Spinal cord (tissue), 3 donors: ENCODE measurements around a stretch of chr6.

- PRO-cap = no peak
- RAMPAGE, long total RNA = no peak
These were observed 165.8 kb upstream of the CDYL start for GRCh38 chr6:4610344-4610913.

- PRO-cap = no peak
- RAMPAGE, long total RNA = no peak
These were observed 1.7 kb downstream of the CDYL start for GRCh38 chr6:4777796-4778385.

GRCh38 chr6:4879872-4880330 lies 103.7 kb downstream of the CDYL start:
- PRO-cap = no peak
- RAMPAGE, long total RNA = no peak

DNA sequence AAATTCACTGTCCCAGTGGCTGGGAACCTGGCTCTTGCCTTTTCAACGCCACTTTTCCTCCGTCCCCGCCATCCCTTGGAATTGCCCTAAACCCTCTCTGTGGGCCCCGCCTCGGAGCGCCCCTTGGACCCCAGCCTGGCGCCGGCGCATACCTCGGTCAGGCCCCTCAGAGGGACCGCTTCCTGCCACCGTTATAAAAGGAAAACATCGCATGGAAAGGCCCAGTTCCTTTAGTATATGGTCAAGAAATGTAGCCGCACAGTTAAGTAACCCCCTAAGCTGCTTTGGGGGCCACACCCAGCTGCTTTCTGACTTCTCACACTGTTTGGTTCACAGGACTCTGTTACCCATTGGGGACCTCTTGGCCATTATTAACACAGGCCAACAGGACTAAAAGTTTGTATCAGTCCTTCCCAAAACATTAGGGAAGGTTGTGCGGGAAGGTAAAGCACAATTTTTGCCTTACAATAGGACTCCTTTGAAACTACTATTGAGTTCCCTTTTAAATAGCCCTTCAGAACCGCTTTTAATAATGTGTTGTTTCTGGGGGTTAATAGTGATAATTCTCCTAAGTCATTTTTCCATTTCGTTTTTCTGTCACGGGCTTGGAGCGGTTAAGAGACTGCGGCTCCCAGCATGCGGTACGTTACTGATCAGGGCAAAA lies 506 bp upstream of the RPP40 start:
- PRO-cap = no peak
- RAMPAGE, long total RNA = no peak

GRCh38 chr6:5261856-5262209 lies 520 bp downstream of the FARS2 start:
- PRO-cap = no peak
- RAMPAGE, long total RNA = no peak

DNA sequence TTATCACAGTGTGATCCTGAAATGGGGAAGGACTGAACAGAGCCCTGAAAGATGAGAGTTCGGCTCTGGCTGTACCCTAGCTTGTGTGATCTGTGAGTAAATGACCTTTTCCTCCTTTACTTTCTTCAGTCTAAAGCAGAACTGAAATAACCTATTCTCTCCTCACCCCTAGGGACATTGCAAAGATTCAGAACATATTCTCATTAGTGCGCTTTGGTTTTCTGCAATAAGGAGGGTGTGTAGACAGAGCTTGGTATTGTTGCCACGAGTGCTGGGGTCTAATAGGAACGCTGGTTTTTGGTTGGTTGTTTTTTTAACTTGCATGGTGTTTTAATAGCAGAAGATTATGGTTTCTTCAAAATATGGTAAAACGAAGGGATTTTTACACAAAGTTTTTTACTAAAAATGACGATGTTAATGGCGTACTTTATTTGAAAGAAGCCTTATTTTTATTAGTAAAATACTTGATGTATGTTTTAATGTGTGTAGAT lies 16.8 kb downstream of the FARS2 start:
- PRO-cap = no peak
- RAMPAGE, long total RNA = no peak

- PRO-cap = no peak
- RAMPAGE, long total RNA = no peak
These were observed 236.9 kb downstream of the FARS2 start for GRCh38 chr6:5498110-5498632.

DNA sequence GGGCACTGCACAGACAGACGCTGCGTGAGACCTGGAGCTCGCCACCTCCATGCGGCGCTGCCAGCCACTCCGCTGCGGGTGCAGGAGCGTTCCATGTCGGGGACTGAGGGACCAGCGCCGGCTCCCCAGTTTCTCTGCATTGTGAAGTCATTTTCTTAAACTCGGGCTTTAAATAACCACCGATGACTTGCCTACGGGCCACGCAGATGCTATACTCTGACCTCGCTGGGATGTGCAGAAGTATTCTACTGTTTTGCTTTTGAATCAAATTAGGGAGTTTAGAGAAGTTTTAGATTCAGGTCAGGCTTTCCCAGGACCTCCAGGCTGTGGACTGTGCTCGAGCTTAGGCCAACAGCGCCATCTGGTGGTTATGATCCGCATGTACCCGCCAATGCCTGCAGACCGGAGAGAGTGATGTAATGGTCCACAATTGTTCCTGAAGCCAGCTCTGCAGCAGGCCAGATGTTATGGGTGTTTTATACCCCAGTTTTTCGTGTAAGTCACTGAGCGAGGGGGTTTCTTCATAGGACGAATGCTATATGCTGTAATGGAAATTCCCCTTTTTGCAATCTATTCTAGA lies 41.6 kb upstream of the LY86 start:
- PRO-cap = no peak
- RAMPAGE, long total RNA = no peak

DNA sequence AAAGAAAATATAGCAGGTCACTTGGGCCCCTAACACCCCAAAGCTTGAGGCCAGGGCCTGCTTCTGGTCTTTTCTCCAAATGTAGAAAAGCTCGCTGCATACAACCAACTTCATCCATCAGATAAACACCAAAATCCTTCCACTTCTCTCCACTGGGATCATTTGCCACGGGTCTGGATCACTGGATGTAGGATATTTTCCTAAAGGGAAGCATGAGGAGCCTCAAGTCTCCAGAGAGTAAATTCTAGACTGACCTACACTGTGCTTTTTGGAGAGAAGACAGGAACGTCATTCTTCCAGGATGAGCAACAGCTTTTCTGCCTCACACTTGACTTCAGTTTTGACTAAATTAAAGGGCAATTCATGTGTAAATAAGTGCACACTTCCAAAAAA lies 12.1 kb downstream of the LY86 start:
- PRO-cap = no peak
- RAMPAGE, long total RNA = no peak

DNA sequence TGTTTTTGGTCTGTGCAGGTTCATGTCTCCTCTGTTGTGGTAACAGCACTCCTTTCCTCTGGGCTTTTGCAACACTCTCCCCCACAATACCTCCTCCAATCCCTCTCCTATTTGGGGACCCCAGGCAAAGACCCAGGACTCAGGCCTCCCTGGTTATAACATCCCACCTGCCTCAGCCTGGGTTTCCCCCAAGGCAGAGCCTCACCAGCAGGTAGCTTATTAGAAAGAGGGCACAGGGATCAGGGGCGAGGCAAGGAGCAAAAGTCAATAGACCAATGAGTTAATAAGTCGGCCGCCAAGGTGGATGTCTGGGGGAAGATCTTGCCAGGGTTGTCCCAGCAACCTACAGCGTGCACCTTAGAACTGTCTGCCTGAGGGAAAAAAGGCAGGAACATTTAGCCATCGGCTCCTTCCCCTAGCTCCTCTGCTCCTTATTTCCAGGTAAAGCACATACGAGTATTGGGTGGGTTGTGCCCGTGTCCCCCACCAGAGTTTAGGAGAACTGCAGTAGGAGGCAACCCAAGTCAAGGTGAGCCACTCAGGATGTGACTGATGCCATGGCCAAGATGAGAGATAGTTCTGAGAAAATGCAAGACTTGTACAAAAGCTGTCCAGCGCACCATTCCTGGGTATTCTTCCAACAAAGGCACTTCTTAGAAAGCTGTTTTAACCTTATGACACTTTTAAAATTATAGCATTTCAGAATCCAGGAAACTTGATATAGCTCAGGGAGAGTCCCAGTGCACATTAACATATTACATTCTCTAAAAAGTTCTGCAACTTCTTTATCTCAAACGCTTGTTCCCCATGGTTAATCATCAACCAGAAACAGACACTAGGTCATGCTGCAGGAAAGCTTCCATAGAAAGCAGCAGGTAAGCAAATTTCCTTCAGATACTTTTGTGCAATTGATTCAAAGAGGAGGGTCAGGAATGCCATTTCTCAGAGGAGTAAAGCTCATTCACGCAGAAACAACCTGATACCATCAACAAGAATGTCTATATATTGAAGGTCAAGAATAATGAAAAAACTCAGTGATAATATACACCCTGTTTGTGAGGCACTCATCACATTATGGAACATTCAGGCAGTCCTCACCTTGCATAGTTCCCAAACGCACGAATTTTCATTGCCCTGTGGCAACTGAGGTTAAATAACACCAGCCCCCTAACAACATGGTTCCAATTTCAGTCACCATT lies 95.2 kb downstream of the LY86 start:
- PRO-cap = no peak
- RAMPAGE, long total RNA = no peak

DNA sequence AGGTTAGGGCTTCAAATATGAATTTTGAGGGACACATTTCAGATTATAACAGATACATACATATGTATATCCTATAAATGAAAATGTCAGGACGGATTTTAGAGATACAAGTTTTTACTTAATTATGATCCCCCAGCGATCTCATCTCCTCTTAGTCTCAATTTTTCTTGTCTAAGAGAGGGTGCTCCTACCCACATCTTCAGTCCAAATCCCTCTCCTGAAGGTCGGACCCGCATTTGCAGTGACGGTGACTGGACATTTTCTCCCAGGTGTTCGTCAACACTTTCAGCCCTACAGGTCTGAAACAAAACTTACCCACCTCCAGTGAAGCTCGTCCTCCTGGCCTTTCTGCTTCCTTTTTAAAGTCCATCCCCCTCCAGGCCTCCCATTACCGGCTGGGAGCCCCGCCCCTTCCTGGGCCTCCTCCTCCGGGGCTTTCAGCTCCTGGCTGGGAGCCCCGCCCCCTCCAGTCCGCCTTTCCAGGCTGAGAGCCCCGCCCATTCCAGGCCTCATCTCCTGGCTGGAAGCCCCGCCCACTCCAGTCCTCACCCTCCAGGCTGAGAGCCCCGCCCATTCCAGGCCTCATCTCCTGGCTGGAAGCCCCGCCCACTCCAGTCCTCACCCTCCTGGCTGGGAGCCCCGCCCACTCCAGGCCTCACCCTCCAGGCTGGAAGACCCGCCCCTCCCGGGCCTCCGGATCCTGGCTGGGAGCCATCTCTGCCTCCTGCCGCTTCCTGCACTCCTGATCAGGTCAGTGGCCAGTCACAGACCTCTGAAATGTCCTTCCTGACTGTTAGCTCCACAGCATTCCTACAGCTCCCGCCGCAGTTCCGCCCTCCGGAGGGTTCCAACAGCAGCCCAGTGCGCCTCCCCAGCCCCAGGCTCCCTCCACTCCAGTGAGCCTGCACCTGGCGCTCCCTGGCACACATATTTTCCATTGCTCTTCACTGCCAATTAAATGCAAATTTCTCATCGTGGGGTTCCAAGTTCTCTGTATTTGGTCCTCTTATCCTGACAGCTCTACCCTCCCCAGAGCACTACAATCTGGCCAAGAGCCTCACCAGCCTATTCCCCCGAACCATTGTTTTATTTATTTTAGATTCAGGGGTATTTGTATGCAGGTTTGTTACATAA lies 98.4 kb downstream of the LY86 start:
- PRO-cap = no peak
- RAMPAGE, long total RNA = no peak

- PRO-cap = no peak
- RAMPAGE, long total RNA = no peak
These were observed 126.3 kb downstream of the LY86 start for GRCh38 chr6:6714646-6715367.

- PRO-cap = no peak
- RAMPAGE, long total RNA = no peak
These were observed 160.4 kb downstream of the LY86 start for GRCh38 chr6:6748962-6749368.

DNA sequence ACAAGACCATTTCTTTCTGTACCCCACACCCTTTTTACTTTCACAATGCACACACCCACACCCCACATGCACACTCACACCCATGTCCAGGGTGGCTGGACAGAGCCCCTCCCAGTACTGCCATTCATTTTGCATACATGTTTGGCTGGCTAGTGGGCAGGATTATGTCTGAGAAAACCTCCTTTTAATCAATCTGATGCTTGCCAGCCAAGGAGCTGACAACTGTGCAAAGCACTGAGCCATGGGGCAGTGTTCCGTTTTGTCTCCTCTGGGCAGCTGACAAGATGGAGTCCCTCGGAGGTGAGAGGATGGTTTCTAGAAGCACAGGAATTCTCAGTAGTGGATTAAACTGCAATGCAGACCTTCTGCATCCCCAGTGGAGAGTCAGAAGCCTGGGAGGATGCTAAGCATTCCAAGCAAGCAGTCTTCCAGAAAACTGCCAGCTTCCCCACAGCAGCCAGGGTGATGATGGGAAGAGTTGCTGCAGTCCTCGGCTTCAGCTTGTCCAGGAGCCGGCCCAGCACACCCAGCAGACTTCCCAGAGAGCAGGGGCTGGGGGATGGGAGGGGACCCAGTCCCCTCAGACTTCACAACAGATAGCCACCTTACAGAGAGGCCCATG lies 163.5 kb downstream of the LY86 start:
- PRO-cap = no peak
- RAMPAGE, long total RNA = no peak

- PRO-cap = no peak
- RAMPAGE, long total RNA = no peak
These were observed 220.5 kb downstream of the LY86 start for GRCh38 chr6:6808957-6809393.

GRCh38 chr6:6881657-6882354 lies 226.0 kb upstream of the RREB1 start:
- PRO-cap = no peak
- RAMPAGE, long total RNA = no peak

DNA sequence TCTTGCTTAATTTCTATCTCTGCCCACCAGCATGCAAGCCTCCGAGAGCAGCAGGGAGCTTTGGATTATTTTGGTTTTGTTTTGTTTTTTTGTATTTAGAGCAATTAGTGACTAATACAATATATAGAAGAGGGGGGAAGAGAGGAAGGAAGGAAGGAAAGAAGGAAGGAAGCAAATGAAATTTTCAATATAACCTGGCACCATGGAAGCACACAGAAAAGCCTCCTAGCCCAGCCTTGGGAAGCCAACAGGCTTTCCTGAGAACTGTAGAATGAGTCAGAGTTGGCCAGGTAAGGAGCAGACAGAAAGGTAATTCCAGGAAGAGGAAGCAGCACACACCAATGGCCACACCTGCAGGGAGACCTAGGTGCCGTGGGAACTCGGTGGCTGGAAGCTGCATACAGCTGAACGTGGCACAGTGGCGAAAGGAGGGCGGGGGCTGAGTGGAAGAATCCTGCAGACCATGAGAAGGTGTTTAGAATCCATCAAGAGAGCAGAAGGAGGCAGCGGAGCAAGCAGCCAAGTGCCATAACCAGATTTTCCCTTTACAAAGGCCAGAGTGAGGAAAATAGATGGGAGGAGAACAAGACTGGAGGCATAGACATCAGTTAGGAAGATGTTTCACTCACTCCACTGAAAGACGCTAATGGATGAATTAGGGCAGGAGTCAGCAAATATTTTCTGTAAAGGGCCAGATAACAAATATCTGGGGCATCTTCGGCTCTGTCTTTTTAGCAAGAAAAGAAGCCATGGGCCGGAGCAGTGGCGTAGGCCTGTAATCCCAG lies 224.7 kb upstream of the RREB1 start:
- PRO-cap = no peak
- RAMPAGE, long total RNA = no peak

- PRO-cap = no peak
- RAMPAGE, long total RNA = no peak
These were observed 99.2 kb upstream of the RREB1 start for GRCh38 chr6:7008426-7009036.

DNA sequence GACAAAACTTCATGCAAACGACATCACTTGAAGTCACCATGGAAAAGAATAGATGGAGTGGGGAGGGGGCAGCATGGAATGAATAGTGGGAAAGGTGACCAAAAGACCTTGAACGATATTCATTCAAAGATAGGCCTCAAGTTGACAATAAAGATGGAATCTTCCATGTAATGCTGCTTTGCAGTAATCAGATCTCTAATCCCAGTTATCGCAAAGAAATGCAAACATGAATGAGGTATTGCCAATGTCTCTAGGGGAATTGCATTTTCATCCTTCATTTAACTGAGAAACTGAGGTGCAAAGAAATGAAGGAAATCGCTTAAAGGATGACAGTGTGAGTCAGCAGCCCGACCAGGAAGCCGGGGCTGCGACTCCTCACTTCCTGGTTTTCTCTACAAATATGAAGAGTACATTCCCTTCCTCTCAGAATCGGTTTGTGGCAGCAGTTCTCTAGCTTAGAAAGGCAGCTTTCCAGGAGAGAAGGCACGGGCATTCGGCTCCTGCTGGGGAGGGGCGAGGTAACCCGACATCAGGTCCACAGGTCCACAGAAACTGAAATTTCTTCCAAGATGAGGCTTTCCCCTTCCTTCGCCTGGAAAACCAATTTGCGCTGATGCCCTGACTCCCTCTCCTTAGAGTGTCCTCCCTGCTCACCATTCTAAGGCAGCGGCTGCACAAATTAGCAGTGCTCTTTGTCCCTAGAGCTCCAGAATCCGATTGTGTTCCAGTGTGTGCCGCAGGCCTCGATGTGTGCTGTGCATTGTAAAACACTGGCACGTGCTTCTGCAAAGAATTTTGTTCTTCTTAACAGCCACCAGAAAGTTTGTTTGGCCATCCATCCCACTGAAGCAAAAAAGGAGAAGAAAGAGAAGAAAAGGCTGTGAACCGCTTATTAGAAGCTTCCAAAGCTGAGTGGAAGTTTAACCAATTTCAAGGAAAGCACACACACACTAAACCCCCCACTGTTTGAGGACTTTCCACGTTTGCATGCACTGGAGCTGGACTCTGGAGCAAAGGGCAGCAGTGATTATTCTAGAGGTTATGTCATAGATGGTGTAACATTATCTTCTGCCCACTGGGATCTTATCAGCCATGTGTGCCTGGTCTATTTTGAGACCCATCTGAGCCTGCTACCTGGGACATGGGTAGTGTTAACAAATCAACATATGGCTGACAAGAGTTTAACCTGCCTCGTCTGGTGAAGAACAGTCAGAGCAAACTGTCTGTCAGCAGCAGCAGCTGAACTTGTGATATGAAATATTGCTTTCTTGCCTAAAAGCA lies 65.2 kb upstream of the RREB1 start:
- PRO-cap = no peak
- RAMPAGE, long total RNA = no peak

GRCh38 chr6:7051202-7051737 lies 56.5 kb upstream of the RREB1 start:
- PRO-cap = no peak
- RAMPAGE, long total RNA = no peak